ENCODE results near the genes COL25A1 and GAR1.

GRCh38 chr4:106119691-106120239 lies 196.2 kb downstream of the TBCK start:
- PRO-cap, 4 experiments: no peak in any of the 4 experiments
- RAMPAGE, long total RNA, 2 experiments: no peak in any of the 2 experiments

DNA sequence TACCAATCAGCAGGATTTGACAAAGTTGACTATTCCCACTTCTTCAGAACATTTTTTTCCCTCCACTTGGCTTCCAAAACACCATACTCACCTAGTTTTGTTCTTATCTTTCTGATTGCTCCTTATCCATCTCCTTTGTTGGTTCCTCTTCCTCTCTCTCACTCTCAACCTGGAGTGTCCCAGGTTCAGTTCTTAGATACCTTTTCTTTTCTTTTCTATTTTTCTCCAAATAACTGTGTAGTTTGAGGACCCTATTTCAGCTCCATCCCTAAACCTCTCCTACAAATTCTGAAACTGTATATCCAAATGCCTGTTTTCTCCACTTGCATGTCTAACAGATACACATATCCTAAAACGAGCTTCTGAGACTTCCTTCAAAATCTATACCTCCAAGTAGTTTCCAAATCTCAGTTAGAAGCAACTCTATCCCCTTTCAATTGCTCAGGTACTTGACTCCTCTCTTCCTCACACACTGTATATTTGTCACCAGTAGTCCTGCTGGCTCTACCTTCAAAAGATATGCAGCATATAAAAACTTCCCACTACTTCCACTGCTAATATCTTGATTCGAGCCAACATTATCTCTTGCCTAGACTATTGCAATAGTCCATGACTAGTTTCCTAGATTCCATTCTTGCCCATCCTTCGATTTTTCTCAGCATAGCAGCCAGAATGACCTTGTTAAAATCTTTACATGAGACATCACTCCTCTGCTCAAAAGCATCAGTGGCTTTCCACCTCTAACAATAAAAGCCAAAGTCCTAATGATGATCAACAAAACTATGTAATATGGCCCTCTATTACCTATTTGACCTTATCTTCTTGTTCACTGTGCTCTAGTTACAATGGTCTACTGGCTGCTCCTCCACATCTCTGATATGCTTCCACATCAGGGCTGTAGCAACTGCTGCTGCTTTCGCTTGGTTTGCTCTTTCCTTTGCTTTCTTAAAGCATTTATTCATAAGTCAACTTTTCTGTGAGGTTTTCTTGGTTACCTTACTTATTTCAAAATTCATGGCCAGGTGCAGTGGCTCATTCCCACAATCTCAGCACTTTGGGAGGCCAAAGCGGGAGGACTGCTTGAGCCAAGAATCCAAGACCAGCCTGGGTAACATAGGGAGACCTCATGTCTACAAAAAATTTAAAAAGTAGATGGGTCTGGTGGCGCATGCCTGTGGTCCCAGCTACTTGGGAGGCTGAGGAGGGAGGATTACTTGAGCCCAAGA lies 116.4 kb downstream of the TBCK start:
- PRO-cap, 4 experiments: no peak in any of the 4 experiments
- RAMPAGE, long total RNA, 2 experiments: no peak in any of the 2 experiments

DNA sequence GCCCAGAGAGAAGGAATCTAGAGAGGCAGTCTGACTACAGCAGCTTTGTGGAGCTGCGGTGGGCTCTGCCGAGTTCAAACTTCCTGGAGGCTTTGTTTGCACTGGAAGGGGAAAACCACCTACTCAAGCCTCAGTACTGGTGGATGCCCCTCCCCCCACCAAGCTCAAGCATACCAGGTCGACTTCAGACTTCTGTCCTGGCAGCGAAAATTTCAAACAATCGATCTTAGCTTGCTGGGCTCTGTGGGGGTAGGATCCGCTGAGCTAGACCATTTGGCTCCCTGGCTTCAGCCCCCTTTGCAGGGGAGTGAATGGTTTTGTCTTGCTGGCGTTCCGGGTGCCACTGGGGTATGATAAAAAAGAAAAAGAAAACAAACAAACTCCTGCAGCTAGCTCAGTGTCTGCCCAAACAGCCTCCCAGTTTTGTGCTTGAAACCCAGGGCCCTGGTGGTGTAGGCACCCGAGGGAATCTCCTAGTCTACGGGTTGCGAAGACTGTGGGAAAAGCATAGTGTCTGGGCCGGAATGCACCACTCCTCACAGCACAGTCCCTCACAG lies 57.6 kb downstream of the DKK2 start:
- PRO-cap, 4 experiments: no peak in any of the 4 experiments
- RAMPAGE, long total RNA, 2 experiments: no peak in any of the 2 experiments

- PRO-cap, 4 experiments: no peak in any of the 4 experiments
- RAMPAGE, long total RNA, 2 experiments: no peak in any of the 2 experiments
Observed at GRCh38 chr4:107283606-107283985, 247.5 kb upstream of the DKK2 start.

GRCh38 chr4:107824188-107824377 lies 649 bp upstream of the SGMS2 start:
- PRO-cap, 4 experiments: peak in 2 of 4 experiments; most common plus-strand start chr4:107824356 (in 1); most common minus-strand start chr4:107824342 (in 2)
- RAMPAGE, long total RNA, 2 experiments: no peak in any of the 2 experiments

GRCh38 chr4:107978532-107979083 lies 11.1 kb upstream of the HADH start:
- PRO-cap, 4 experiments: peak in 3 of 4 experiments; most common plus-strand start chr4:107978843 (in 3); most common minus-strand start chr4:107978747 (in 2)
- RAMPAGE, long total RNA, 2 experiments: no peak in any of the 2 experiments

- PRO-cap, 4 experiments: no peak in any of the 4 experiments
- RAMPAGE, long total RNA, 2 experiments: no peak in any of the 2 experiments
Observed at GRCh38 chr4:108651221-108651900, 962 bp downstream of the OSTC start.

- PRO-cap, 4 experiments: no peak in any of the 4 experiments
- RAMPAGE, long total RNA, 2 experiments: no peak in any of the 2 experiments
Observed at GRCh38 chr4:108987784-108987983, 224.8 kb upstream of the ETNPPL start.

DNA sequence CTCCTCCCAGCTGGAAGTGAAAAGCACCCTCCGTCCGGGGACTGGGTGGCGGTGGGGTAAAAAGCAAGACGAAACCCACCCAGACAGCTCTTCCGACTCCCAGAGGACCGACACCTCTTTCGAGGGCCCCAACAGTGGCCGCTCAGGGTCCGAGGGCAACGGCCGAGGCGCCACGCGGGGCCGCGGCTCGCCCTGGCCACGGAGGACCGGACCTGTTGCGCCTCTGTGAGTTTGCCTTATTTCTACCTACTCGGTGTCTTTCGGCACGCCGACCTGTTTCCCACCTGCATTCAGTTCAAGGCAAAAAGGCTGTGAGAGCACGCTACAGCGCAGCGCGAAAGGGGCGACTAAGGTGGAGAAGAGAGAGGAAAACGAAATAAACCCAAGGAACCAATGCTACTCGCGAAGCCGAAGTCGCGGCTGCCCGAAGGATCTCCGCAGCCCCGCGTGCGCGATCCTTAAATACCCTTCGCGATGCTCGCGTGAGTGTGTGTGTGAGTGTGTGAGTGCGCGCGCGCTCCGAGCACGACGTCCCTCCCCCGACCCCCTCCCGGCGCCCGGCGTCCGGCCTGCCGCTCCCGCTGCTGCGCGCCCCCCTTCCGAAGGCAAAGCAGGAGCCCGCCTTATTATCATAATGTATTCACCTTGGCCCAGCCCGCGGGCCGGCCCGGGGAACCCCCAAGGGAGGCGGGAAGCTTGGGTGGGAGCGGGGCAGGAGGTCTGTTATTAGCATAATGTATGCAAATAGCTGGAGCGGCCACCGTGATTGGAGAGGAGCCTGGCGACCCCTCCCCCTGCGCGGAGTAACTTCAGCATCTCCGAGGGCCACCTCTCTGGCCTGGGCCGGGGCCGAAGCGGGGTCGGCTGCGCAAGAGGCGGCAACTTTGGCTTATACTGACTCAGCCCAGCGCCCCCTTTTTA lies at the start of gene COL25A1:
TSS of gene COL25A1 (minus strand) at position 435 of the 921 bp plus-strand sequence.
- PRO-cap, 4 experiments: peak in 4 of 4 experiments; most common plus-strand start position 832 of the sequence (in 1); most common minus-strand start position 435 of the sequence (in 4)
- RAMPAGE, long total RNA, 2 experiments: no peak in any of the 2 experiments

DNA sequence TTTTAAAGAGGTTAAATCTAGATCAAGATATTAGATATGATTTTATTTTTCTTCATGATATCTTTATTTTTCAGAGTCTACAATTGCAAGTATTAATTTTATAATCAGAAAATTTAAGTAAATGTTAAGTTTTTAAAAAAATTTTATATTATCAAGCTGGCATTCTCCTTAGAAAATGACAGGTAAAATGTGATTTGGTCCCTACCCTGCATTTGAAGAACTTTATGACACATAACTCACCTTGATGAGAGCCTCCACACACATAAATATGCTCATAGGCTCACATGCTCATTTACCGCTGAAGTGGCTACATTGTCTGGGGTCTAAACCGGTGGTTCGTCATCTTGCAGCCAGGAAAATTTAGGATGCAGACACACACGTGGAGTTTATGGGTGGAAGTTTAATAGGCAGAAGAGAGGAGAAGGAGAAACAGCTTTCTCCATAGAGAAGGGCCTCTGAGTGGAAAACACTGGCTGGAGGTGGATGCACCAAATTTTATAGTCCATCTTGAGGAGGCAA lies 61.5 kb downstream of the SEC24B start:
- PRO-cap, 4 experiments: no peak in any of the 4 experiments
- RAMPAGE, long total RNA, 2 experiments: no peak in any of the 2 experiments

GRCh38 chr4:109650056-109650393 lies 53.2 kb downstream of the CASP6 start:
- PRO-cap, 4 experiments: no peak in any of the 4 experiments
- RAMPAGE, long total RNA, 2 experiments: no peak in any of the 2 experiments

DNA sequence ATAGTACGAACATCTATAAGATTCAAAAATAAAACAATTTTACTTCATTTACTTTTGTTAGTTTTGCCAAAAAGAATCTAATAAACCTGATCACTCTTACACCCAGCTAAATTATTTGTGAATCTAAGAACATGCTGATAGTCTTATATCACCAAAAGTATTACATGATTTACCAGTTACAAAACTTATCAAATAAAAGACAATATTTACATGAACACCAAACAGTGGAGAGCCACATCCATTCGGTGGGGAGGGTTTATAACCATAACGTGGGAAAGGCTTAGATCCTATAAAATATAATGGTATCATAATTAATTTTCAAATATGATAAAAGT lies 11.4 kb downstream of the PLA2G12A start:
- PRO-cap, 4 experiments: no peak in any of the 4 experiments
- RAMPAGE, long total RNA, 2 experiments: no peak in any of the 2 experiments

- PRO-cap, 4 experiments: peak in 4 of 4 experiments; most common plus-strand start chr4:109815525 (in 3); most common minus-strand start chr4:109815350 (in 4)
- RAMPAGE, long total RNA, 2 experiments: start-site peak on the plus strand in 2 of 2 experiments, at chr4:109815509-109815790 at its widest, 22 to 36 reads per replicate
Observed at GRCh38 chr4:109815145-109816113, at the start of gene GAR1. Gene GAR1, plus strand, starts transcription at chr4:109815762.

- PRO-cap, 4 experiments: no peak in any of the 4 experiments
- RAMPAGE, long total RNA, 2 experiments: no peak in any of the 2 experiments
Observed at GRCh38 chr4:110116880-110117212, 81.6 kb downstream of the ELOVL6 start.

GRCh38 chr4:110172951-110173393 lies 25.4 kb downstream of the ELOVL6 start:
- PRO-cap, 4 experiments: no peak in any of the 4 experiments
- RAMPAGE, long total RNA, 2 experiments: no peak in any of the 2 experiments

GRCh38 chr4:110287117-110287451 lies 88.7 kb upstream of the ELOVL6 start:
- PRO-cap, 4 experiments: peak in 1 of 4 experiments; most common minus-strand start chr4:110287291 (in 1)
- RAMPAGE, long total RNA, 2 experiments: no peak in any of the 2 experiments

DNA sequence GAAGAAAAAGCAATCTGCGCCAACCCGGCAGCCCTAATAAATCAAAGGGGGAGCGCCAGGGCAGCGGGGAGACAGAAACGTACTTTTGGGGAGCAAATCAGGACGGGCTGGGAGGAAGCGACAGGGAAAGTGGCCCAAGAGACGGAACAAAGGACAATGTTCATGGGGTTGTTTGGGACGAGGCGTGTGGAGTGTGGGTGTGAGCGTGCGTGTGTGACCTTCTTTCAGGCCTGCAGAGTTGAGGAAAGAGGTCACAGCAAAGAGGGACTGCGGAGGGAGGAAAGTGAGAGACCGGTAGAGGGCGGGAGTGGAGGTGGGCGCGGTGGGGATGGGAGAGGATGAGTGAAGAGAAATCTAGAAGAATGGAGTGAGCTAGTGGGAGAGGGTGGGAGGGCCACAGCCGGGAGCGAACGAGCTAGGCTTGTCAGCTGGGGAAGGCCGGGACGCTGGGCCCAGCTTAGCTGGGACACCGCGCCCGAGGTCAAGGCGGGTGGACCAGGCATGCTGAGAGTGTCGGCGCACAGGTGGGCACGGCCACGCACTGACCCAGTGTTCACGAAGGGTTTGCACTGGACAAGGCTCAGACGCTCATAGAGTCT lies 14.6 kb upstream of the PITX2 start:
- PRO-cap, 4 experiments: no peak in any of the 4 experiments
- RAMPAGE, long total RNA, 2 experiments: no peak in any of the 2 experiments

GRCh38 chr4:110641934-110642256 lies 19.0 kb upstream of the PITX2 start:
- PRO-cap, 4 experiments: no peak in any of the 4 experiments
- RAMPAGE, long total RNA, 2 experiments: no peak in any of the 2 experiments

DNA sequence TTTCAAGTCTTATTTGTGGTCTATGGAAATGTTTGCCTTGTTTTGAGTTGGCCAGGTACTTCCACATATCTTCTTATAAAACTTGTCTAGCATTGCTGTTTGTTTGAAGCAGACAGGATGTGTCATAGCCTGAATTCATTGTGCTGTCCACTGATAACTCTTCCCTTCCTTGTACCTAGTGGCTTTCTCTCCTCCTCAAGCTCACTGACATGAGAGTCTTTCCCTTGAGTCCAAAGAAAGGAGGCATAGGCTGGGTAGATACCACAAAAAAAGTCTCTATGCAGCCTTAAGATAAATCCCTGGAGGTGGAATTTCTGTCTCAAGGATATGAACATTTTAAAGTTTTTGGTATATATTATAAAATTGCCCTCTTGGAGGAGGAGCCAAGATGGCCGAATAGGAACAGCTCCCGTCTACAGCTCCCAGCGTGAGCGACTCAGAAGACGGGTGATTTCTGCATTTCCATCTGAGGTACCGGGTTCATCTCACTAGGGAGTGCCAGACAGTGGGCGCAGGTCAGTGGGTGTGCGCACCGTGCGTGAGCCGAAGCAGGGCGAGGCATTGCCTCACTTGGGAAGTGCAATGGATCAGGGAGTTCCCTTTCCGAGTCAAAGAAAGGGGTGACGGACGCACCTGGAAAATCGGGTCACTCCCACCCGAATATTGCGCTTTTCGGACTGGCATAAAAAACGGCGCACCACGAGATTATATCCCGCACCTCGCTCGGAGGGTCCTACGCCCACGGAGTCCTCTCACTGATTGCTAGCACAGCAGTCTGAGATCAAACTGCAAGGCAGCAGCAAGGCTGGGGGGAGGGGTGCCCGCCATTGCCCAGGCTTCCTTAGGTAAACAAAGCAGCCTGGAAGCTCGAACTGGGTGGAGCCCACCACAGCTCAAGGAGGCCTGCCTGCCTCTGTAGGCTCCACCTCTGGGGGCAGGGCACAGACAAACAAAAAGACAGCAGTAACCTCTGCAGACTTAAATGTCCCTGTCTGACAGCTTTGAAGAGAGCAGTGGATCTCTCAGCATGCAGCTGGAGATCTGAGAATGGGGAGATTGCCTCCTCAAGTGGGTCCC lies 58.8 kb upstream of the FAM241A start:
- PRO-cap, 4 experiments: no peak in any of the 4 experiments
- RAMPAGE, long total RNA, 2 experiments: no peak in any of the 2 experiments

GRCh38 chr4:112187452-112188126 lies 42.3 kb downstream of the FAM241A start:
- PRO-cap, 4 experiments: no peak in any of the 4 experiments
- RAMPAGE, long total RNA, 2 experiments: start-site peak on the plus strand in 1 of 2 experiments, at chr4:112187902-112188015 at its widest, 52 reads per replicate